Right lobe of liver (tissue), 4 donors: Measurements from ENCODE around the gene SAMD5.

GRCh38 chr6:143164278-143165648 lies 104.1 kb downstream of the AIG1 start:
- PRO-cap, 4 experiments: no peak in any of the 4 experiments
- RAMPAGE, long total RNA, 2 experiments: no peak in any of the 2 experiments

- PRO-cap, 4 experiments: no peak in any of the 4 experiments
- RAMPAGE, long total RNA, 2 experiments: no peak in any of the 2 experiments
Measured at GRCh38 chr6:143515924-143516240, 4.4 kb upstream of the FUCA2 start.

GRCh38 chr6:143537252-143537956 lies 25.9 kb upstream of the FUCA2 start:
- PRO-cap, 4 experiments: peak in 3 of 4 experiments; most common plus-strand start chr6:143537417 (in 1); most common minus-strand start chr6:143537300 (in 3)
- RAMPAGE, long total RNA, 2 experiments: no peak in any of the 2 experiments

DNA sequence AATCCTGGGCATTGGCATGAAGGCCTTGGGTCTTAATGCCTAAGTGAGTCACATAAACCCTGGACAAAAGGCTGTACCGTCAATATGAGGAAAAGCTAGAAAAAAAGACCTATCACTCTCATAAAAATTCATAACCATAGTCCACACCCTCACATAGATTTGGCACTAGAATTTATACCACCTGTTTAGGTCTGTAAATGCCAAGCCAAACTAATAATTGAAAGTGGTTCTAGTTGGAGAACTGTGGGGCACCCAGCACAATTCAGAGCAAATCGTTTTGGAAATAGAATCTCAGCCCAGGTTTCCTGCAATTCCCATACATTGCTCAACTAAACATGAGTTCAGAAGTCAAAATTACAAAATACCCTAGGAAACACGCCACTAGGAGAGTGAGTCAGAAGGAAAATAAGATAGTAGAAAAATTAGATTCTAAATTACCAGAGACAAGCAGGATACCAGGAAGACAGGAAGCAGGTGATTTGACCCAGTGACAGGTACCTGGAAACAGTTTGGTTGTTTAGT lies 70.5 kb upstream of the FUCA2 start:
- PRO-cap, 4 experiments: peak in 2 of 4 experiments; most common plus-strand start position 440 of the sequence (in 2); most common minus-strand start position 274 of the sequence (in 1)
- RAMPAGE, long total RNA, 2 experiments: no peak in any of the 2 experiments

DNA sequence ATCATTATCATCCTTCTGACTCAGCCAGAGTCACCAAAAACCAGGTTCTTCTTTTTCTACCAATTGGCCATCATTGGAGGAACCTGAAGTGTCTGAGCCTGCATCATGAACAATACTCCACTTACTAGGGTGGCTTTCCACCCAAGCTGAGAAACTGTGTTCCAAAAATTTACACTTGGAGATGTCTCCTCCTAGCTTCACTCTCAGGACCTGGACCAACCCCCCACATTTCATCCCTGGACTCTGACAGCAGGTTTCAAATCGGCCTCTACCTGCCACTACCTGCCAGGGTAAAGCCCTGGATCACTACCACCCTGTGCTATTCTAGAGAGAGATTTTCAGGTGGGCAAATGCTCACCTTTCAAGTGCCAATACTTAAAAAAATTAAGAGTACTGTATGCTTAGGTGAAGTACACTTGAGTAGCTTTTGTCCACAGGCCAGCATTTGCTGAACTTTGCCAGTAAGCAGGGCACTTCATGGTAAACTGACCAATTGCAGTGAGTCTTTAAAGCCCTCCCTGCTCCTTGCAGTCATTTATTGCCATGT lies 58.7 kb downstream of the PLAGL1 start:
- PRO-cap, 4 experiments: no peak in any of the 4 experiments
- RAMPAGE, long total RNA, 2 experiments: no peak in any of the 2 experiments

GRCh38 chr6:144152783-144153962 lies 2.9 kb downstream of the STX11 start:
- PRO-cap, 4 experiments: peak in 2 of 4 experiments; most common plus-strand start chr6:144153481 (in 1); most common minus-strand start chr6:144153392 (in 1)
- RAMPAGE, long total RNA, 2 experiments: no peak in any of the 2 experiments

GRCh38 chr6:144157870-144158561 lies 7.7 kb downstream of the STX11 start:
- PRO-cap, 4 experiments: no peak in any of the 4 experiments
- RAMPAGE, long total RNA, 2 experiments: no peak in any of the 2 experiments

- PRO-cap, 4 experiments: peak in 1 of 4 experiments; most common plus-strand start chr6:144266233 (in 1)
- RAMPAGE, long total RNA, 2 experiments: no peak in any of the 2 experiments
Measured at GRCh38 chr6:144265929-144266437, 19.2 kb upstream of the UTRN start.

DNA sequence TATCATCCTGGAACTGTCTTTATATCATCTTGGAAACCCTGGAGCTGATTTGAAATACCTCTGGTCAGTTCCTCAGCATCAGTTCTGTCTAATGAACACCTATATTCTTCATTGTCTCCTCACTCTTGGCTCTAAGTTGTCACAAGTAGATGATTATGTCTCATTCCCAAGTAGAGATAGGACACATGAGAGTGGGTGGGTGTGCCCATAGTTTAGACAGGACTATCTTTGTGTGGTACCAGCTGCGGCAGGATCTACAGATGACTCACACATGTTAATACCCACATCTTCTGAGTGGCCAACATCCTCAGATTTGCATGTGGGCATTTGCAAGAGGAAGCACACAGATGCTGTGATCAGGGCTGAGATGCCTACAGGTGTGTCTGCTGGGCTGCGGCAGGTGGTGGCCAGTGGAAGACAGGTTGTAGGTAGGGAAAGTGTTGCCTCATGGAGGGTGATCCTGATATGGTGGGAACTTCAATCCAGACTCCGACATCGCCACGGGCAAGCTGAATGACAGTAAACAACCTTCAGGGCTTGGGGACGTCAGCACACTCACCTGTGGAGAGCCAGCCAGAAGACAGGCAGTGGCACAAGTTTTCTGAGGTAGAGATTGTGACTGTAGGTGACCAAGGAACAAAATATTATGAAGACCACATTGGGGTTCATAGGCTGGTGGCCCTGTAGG lies 50.8 kb downstream of the UTRN start:
- PRO-cap, 4 experiments: no peak in any of the 4 experiments
- RAMPAGE, long total RNA, 2 experiments: no peak in any of the 2 experiments

- PRO-cap, 4 experiments: no peak in any of the 4 experiments
- RAMPAGE, long total RNA, 2 experiments: no peak in any of the 2 experiments
Measured at GRCh38 chr6:144462571-144462931, 177.4 kb downstream of the UTRN start.

GRCh38 chr6:144583066-144583977 lies 298.2 kb downstream of the UTRN start:
- PRO-cap, 4 experiments: no peak in any of the 4 experiments
- RAMPAGE, long total RNA, 2 experiments: no peak in any of the 2 experiments

- PRO-cap, 4 experiments: no peak in any of the 4 experiments
- RAMPAGE, long total RNA, 2 experiments: no peak in any of the 2 experiments
Measured at GRCh38 chr6:144809087-144809625, 524.0 kb downstream of the UTRN start.

- PRO-cap, 4 experiments: no peak in any of the 4 experiments
- RAMPAGE, long total RNA, 2 experiments: no peak in any of the 2 experiments
Measured at GRCh38 chr6:146855223-146856000, 256.6 kb downstream of the ADGB start.

GRCh38 chr6:146857969-146858539 lies 259.3 kb downstream of the ADGB start:
- PRO-cap, 4 experiments: no peak in any of the 4 experiments
- RAMPAGE, long total RNA, 2 experiments: no peak in any of the 2 experiments

GRCh38 chr6:146896196-146896909 lies 297.6 kb downstream of the ADGB start:
- PRO-cap, 4 experiments: no peak in any of the 4 experiments
- RAMPAGE, long total RNA, 2 experiments: no peak in any of the 2 experiments

GRCh38 chr6:147363279-147363859 lies 145.1 kb upstream of the SAMD5 start:
- PRO-cap, 4 experiments: no peak in any of the 4 experiments
- RAMPAGE, long total RNA, 2 experiments: no peak in any of the 2 experiments

- PRO-cap, 4 experiments: no peak in any of the 4 experiments
- RAMPAGE, long total RNA, 2 experiments: start-site peak on the plus strand in 1 of 2 experiments, at chr6:147382780-147383527 at its widest, 9 reads per replicate
Measured at GRCh38 chr6:147382605-147383383, 125.7 kb upstream of the SAMD5 start.

DNA sequence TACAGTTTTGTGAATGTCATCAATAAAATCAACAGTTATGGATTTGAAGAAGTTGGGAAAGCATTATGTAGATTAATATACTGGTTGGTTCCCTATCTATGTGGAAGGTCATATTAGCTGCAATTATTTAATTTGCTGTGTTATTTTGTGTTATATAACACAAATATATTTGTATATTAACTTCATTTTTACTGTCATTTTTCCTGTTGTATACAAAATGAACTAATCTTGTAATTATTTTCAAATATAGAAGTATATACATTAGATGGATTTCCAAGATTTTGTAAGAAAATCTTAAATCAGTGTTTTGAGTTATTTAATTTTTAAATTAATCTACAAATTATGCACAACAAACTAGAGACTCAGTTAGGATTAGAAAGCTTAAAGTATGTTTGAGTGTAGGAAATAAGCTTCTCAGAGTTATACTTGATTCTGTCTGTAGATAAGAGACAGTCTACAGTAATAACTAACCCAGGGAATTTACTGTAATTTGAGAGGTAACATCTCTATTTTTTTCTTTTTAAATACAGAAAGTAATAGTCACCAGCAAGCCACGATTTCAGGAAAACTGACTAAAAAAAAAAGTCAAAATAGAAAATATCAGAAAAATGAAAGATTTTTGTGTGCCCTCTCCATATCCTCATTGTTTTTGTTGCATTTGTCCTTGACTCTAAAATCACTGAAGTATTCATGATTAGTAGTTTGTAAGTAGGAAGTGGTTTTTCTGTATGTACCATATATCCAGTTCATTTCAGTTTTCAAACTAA lies 121.6 kb upstream of the SAMD5 start:
- PRO-cap, 4 experiments: no peak in any of the 4 experiments
- RAMPAGE, long total RNA, 2 experiments: no peak in any of the 2 experiments

- PRO-cap, 4 experiments: peak in 4 of 4 experiments; most common plus-strand start chr6:147508637 (in 4); most common minus-strand start chr6:147508527 (in 3)
- RAMPAGE, long total RNA, 2 experiments: start-site peak on the plus strand in 1 of 2 experiments, at chr6:147508646-147508686 at its widest, 72 reads per replicate
Measured at GRCh38 chr6:147508453-147508978, at the start of gene SAMD5. SAMD5 (plus strand) TSS chr6:147508690.

- PRO-cap, 4 experiments: peak in 2 of 4 experiments; most common plus-strand start chr6:147509471 (in 2); most common minus-strand start chr6:147509452 (in 2)
- RAMPAGE, long total RNA, 2 experiments: no peak in any of the 2 experiments
Measured at GRCh38 chr6:147508979-147509686, 643 bp downstream of the SAMD5 start.